H1 (cell line): ENCODE measurements around the gene TANC1.

- RRBS, result no CpG with 5 or more reads among the region's 4 CpGs
CAGE:
- cytosol, long polyA plus RNA, result no peak
- long polyA plus RNA, result no peak
- nucleus, long polyA plus RNA, result no peak
Observed at GRCh38 chr2:158320991-158321615, 135.4 kb downstream of the CCDC148 start.

DNA sequence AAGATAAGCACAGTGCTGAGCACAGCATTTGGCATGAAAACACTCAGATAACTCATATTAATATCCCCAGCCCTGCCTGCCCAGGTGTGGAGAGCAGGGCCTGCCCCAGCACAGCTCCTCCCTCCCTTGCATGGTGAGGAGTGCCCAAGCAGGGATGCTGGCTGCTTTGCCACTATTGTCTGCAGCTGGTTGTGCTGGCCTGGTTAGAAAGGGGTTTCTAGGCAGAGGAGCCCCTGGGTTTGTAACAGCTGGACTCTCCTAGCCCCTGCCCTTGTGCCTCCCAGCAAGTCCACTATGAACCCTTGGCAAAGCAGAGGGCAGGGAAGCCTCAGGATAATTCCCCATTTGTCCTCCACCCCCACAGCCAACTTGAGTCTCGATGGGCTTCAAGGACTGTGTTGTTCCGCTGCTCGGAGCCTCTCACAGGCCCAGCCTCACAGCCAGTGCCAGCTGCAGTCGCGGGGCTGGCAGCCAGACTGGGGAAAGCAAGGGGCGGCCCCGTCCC is 72.1 kb upstream of the DAPL1 start:
- RRBS, result no CpG with 5 or more reads among the region's 7 CpGs
CAGE:
- cytosol, long polyA plus RNA, result no peak
- long polyA plus RNA, result no peak
- nucleus, long polyA plus RNA, result no peak

GRCh38 chr2:158936856-158937556 is 31.4 kb upstream of the TANC1 start:
- RRBS, result no CpG with 5 or more reads among the region's 7 CpGs
CAGE:
- cytosol, long polyA plus RNA, result no peak
- long polyA plus RNA, result no peak
- nucleus, long polyA plus RNA, result no peak

- RRBS, result no CpG with 5 or more reads among the region's 1 CpG
CAGE:
- cytosol, long polyA plus RNA, result no peak
- long polyA plus RNA, result no peak
- nucleus, long polyA plus RNA, result no peak
Observed at GRCh38 chr2:158953807-158954221, 14.6 kb upstream of the TANC1 start.

GRCh38 chr2:158968288-158968763 is at the start of gene TANC1:
TANC1 (plus strand) TSS chr2:158968640.
- RRBS, result under 1% methylated on average over 37 of the region's 55 CpGs
CAGE:
- cytosol, long polyA plus RNA, result no peak
- long polyA plus RNA, result no peak
- nucleus, long polyA plus RNA, result start-site peak on the plus strand at chr2:158968589-158968635, 65 reads

DNA sequence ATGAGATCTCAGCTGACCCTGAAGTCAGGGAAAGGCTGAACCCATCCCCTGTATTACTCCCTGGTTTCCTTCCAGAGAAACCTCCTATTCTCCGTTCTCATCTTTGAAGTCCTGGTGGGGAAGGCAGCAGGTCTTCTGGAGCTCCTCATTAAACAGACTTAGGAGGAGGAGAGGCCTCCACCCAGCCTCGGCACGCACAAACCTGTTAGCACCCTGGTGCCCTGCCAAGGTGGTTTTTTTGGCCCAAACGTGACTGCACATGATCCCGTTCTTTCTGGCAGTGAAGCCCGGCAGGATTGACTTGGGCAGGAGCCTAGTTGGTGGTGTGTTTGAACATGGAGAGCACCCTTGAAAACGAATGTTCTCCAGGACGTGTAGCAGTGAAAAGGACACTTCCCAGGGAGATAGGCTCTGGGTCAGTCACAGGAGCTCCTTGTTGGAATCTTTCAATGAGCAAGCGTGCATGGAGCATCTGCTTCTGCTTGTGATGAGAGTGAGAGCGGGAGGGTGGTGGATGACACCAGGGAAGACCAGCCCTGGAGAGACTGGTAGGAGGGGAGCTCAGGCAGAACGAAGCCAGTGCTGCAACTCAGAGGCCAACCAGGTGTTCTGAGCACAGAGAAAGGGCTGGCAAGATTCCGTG is 73.7 kb downstream of the TANC1 start:
- RRBS, result no CpG with 5 or more reads among the region's 12 CpGs
CAGE:
- cytosol, long polyA plus RNA, result no peak
- long polyA plus RNA, result no peak
- nucleus, long polyA plus RNA, result no peak

- RRBS, result no CpG with 5 or more reads among the region's 11 CpGs
CAGE:
- cytosol, long polyA plus RNA, result no peak
- long polyA plus RNA, result no peak
- nucleus, long polyA plus RNA, result no peak
Observed at GRCh38 chr2:159090325-159090875, 122.0 kb downstream of the TANC1 start.

DNA sequence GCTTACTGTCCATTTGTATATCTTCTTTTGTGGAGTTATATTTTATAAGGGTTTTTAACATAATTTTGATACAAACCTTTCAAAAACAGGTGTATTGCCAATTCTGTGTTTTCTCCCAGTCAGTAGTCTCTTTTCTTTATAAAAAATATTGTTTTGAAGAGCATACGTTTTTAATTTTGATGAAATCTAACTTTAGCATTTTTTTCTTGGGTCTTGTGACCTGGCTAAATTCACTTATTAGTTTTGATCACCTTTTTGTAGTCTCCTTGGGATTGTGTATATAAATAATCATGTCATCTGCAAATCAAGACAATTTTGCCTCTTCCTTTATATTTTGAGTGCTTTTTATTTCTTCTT is 22.0 kb upstream of the WDSUB1 start:
- RRBS, result no CpG with 5 or more reads among the region's 1 CpG
CAGE:
- cytosol, long polyA plus RNA, result no peak
- long polyA plus RNA, result no peak
- nucleus, long polyA plus RNA, result no peak

DNA sequence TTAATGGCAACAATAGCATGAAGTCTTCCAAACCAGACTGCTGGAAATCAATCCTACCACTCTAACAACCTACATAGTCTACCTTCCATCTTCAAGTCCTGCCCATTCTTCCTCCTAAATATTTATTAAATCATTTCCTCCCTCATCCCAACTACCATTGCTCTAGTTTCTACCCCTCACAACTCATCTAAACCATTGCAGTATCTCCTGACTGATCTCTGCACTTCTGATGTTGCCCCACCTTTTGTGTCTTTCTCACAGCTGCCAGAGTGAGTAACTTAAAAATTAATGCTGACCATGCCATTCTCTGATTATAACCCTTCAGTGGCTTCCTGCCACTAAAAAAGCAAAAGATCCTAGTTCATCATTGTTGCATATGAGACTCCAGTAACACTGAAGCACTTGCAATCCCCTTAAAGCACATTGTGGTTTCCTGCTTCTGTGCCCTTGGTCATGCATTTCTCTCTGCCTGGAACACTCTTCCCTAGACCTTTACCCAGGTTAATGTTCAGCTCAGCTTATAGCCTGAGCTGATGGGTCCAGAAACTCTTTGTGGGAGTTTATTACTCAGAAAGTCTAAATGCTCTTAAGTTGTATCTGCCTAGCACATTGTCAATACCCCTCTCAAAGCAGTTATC is 95.0 kb upstream of the WDSUB1 start:
CAGE:
- cytosol, long polyA plus RNA, result no peak
- long polyA plus RNA, result no peak
- nucleus, long polyA plus RNA, result no peak

- RRBS, result no CpG with 5 or more reads among the region's 1 CpG
CAGE:
- cytosol, long polyA plus RNA, result no peak
- long polyA plus RNA, result no peak
- nucleus, long polyA plus RNA, result no peak
Observed at GRCh38 chr2:159713594-159713942, 1.3 kb downstream of the MARCHF7 start.

- RRBS, result no CpG with 5 or more reads among the region's 10 CpGs
CAGE:
- cytosol, long polyA plus RNA, result no peak
- long polyA plus RNA, result no peak
- nucleus, long polyA plus RNA, result no peak
Observed at GRCh38 chr2:159718679-159719199, 6.4 kb downstream of the MARCHF7 start.

- RRBS, result no CpG with 5 or more reads among the region's 3 CpGs
CAGE:
- cytosol, long polyA plus RNA, result no peak
- long polyA plus RNA, result no peak
- nucleus, long polyA plus RNA, result no peak
Observed at GRCh38 chr2:159753814-159754304, 41.6 kb downstream of the MARCHF7 start.

- RRBS, result no CpG with 5 or more reads among the region's 4 CpGs
CAGE:
- cytosol, long polyA plus RNA, result no peak
- long polyA plus RNA, result no peak
- nucleus, long polyA plus RNA, result no peak
Observed at GRCh38 chr2:159774072-159774559, 23.9 kb downstream of the CD302 start.

- RRBS, result no CpG with 5 or more reads among the region's 4 CpGs
CAGE:
- cytosol, long polyA plus RNA, result no peak
- long polyA plus RNA, result no peak
- nucleus, long polyA plus RNA, result no peak
Observed at GRCh38 chr2:159936533-159936891, 32.0 kb upstream of the LY75 start.

DNA sequence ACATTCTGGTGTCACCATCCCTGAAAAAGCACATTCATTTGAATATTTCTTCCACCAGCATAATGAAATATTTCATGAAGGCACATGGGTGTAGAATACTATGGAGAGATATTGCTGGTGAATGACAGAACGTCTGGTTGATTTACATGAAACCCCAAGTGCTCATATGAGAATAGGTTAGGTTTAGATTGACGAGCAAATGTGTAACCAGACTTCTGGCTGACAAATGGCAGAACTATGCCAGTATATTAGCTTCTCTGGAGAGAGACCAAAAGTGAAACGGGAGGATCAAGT is 53.6 kb upstream of the ITGB6 start:
- RRBS, result no CpG with 5 or more reads among the region's 3 CpGs
CAGE:
- cytosol, long polyA plus RNA, result no peak
- long polyA plus RNA, result no peak
- nucleus, long polyA plus RNA, result no peak

DNA sequence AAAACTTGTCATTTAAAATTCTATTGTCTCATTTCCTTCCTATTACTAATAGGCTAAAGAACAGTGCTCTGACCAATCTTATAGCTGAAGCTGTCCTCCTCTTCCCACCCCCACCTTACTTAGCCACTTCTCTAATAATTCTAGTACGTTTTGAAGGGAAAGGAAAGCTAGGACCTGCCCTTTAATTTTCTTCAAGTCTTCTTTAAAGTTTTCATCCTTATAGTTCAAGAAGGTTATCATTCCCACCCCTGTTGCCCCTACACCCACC is 121.6 kb downstream of the RBMS1 start:
- RRBS, result no CpG with 5 or more reads among the region's 1 CpG
CAGE:
- cytosol, long polyA plus RNA, result no peak
- long polyA plus RNA, result no peak
- nucleus, long polyA plus RNA, result no peak

DNA sequence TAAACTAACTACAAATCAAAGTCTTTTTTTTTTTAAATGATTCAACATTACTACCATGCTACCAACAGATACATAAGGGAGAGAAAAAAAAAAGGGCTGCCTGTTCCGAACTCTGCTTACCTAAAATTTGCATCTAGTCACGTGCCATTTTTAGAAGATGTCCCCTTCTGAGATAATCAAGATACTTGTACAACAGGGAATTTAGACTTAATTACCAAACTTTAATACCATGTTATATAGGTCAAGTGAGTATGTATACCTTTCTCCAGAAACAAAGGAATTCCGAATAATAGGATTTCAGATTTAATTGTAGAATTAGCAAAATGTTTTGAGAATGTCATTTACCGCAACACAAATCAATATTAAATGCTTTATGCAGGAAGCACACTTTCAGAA is 2.6 kb downstream of the RBMS1 start:
- RRBS, result no CpG with 5 or more reads among the region's 4 CpGs
CAGE:
- cytosol, long polyA plus RNA, result no peak
- long polyA plus RNA, result no peak
- nucleus, long polyA plus RNA, result no peak

DNA sequence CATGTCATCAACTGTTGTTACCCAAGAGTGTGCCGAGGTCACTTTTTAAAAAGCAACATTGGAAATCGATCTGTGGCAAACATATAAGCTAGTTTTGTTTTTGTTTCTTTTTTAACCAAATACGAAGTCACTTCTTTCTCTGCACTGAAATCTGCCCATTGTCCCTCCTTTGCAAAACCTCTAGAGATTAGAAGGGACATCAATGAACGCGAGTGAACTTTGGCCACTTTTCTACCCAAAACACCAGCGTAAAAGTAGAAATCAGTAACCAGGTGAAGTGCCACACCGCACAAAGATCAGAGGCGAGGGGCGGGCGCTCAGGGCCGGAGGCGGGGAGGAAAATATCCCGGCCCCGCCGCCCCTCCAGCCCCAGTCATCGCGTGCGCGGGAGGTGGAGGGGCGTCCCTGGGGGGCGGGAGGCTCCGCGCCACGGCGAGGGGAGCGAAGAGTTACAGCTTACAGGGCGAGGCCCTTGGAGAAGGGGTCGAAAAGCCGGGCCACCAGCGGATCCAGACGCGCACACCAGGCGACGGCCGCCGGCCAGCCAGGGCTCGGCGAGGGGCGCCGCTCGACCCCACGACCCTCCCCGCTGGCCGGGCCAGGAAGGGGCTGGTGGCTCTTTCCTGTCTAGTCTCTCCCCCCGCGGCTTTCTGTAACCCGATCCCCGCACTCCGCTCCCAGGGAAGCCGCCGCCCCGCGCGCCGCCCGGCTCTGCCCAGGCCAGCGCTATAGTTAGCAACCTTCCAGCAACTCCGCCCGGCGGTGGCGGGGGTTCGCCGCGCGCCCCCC is 986 bp downstream of the RBMS1 start:
- RRBS, result 2% methylated on average over 33 of the region's 65 CpGs
CAGE:
- cytosol, long polyA plus RNA, result no peak
- long polyA plus RNA, result no peak
- nucleus, long polyA plus RNA, result start-site peak on the minus strand centred at position 439 of the sequence, 347 bp wide, 41 reads

GRCh38 chr2:160513165-160513508 is 19.5 kb upstream of the RBMS1 start:
- RRBS, result no CpG with 5 or more reads among the region's 4 CpGs
CAGE:
- cytosol, long polyA plus RNA, result no peak
- long polyA plus RNA, result no peak
- nucleus, long polyA plus RNA, result no peak

GRCh38 chr2:160538464-160538924 is 44.9 kb upstream of the RBMS1 start:
- RRBS, result no CpG with 5 or more reads among the region's 4 CpGs
CAGE:
- cytosol, long polyA plus RNA, result no peak
- long polyA plus RNA, result no peak
- nucleus, long polyA plus RNA, result no peak